Measurements from ENCODE around the gene SH2D2A.

DNA sequence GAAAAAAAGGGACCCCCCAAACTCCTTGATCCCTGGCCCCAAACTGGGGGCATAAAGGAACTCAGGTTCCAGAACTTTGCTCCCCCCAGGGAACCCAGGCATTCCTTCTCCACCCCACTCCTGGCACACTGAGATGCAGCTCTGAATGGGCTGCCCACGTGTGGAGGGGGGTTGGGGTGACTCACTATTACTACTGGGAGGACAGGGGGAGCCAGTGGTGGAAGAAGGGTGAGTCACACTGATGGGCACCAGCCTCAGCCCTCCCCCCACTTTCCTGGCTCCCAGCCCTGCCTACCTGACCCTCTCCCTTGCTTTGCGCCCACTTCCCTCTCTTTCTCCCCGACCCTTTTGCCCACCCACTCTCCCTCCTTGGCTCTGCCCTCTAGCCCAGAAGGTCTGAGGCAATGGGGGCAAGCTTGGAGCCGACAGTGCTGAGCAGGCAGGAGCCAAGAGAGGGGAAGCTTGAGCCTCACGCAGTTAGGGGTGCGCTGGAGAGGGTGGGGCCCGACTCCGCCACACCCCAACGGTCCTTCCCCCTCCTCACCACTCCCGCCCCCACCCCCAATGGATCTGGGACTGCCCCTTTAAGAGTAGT is 357 bp upstream of the LMNA start:
- RAMPAGE, total RNA = no peak

- RAMPAGE, total RNA = no peak
Measured at GRCh38 chr1:156134695-156135648, 18.4 kb upstream of the SEMA4A start.

- RAMPAGE, total RNA = no peak
Measured at GRCh38 chr1:156151338-156151672, 2.1 kb upstream of the SEMA4A start.

GRCh38 chr1:156210126-156210740 is 2.6 kb upstream of the PMF1 start:
- RAMPAGE, total RNA = no peak

DNA sequence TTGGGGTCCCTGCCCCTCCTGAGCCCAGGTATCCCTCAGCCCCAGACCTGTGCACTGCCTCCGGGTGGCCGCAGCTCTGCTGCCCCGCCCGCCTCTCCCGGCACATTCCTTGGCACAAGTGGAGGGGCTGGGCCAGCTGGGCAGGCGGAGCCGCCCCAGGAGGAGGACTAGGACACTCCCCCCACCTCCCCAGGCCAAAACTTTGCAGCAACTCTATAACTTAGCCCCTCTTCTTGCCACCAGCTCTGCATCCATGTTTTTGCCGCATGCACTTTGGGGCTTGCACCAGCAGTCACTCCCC is 608 bp downstream of the PAQR6 start:
- RAMPAGE, total RNA = no peak

DNA sequence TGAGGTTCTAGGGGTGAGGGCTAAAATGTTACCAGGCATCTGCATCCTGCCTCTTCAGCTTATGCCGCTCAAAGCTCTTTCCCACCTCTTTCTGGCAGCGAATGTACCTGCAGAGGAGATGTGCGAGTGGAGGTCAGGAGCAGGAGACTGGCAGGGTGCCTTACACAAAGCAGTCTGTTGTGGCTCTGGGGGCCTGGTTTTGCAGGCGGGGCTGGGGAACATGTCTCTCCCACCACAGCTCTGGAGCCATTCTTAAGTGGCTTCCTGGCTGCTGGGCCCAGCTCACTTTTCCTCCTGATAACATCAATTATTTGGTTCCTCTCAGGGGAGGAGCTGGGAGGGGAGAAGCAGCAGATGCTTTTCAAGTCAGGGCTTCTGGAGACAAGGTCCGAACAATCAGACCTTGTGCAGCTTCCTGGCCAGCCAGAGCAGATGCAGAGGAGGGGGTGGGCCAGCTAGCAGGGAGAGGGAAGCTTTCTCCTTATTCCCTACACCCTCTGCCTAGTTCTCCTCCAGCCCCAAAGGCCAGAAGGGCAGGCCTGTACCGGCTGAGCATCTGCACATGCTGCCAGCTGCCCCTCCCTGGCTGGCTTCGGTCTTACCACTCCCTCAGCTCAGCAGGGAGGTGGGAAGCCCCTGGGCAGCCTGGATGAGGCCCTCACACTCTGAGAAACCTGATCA is 3.7 kb upstream of the PAQR6 start:
- RAMPAGE, total RNA = no peak

DNA sequence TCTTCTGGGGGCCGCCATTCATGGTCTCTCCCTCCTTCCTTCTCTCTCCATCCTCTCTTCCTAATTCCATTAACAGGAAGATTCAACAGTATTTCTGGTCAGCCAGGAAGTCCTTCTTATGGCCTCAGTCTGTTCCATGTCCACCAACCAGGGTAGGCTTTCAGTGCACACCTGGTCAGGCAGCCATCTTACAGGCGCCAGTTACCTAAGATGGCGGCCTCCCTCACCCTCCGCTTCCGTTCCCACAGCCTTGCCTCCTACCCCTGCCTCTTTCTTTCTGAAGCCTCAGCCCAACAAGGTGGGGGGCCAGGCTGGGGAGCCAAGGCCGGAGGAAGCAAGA is 43.5 kb downstream of the RHBG start:
- RAMPAGE, total RNA = no peak

DNA sequence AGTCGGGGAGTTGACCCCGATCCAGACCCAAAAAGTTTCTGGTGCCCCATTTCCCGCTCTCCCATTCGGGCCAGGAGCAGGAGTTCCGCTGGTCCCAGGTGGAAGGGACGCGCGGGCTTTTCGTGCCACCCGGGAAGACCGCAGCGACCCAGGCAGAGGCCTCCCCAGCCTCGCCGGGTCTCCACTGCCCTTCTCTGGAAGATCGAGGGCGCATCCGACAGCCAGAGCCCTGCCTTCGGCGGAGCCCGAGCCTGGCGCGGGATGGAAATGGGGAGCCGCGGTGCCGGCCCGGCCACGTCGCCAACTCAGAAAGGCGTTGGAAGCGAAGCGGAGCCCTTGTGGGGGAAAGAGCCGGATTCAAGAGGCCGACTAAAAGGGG is 51.7 kb downstream of the RHBG start:
- RAMPAGE, total RNA = no peak

DNA sequence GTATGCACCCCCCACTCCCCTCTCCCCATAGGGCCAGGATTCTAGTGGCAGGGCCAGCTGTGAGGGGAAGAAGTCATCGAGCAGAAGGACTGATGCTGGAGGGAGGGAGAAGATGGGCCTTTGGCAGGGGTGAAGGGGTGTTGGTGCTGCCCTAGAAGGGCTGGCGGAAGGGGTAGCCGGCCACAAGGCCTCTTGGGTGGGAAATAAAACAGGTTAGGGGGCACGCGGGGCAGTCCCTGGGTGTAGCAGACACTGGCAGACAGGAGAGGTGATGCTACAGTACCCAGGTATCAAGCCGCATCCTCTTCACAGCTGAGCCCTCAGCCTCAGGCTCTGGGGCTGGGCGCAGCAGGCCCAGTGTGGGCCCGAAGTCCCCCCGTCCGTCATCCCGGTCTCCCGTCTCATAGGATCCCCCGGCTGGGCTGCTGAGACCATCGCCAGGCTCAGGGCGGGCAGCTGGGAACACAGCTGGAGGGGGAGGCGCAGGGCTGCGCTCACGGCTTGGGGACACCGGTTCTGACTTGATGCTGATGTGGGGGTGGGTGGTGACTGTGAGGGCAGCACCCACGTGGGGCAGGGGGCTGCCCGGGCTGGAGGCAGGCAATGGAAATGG is 32.8 kb downstream of the MEF2D start:
- RAMPAGE, total RNA = no peak

DNA sequence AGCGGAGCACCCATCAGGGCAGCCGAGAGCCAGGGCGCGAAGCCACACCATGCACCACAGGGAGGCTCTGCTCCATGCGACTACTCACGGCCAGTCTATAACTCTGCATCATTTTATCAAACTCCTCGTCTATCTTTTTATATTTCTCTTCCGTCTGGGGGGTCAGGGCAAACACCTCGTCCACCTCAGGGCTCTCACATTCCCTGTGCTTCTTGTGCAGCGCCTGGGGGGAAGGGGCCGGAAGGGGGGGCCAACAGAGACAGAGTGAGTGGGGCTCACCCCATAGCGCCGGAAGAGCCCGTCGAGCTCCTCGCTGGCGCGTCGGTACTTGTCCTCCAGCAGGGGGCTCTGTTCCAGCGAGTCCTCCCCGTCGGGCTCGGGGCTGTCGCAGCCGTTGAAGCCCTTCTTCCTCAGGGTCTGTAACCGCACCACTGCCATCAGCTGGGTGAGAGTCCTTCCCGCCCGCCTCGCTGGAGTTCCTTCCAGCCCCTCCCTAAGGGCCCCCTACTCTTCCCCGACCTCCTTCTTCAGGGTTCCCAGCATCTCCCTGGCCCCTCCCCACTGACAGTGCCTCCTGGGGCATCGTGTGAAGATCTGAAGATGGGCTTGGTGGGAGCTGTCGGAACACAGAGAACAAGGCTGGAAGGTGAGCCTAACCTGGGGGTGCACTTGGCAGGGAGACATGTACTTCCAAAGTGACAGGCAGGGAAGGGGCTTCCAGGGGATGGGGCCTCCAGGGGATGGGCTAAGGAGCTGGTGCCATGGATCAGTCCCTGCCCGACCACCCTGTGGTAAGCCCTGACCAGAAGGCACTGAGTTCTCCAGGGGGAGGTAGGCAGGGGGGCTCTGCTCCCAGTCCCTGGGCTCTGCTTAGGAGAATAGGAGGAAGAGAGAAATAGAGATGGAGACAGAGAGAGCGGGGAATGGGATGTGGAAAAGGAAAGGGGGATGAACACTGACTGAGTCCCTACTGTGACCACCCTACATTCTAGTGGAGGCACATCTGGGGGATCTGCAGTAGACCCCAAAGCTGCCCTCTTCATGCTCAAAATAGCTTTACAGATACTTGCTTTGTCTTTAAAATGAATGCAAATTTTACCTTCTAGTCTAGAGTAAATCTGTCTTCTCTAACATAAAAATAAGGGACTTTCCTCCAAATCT is 19.6 kb downstream of the MEF2D start:
- RAMPAGE, total RNA = no peak

DNA sequence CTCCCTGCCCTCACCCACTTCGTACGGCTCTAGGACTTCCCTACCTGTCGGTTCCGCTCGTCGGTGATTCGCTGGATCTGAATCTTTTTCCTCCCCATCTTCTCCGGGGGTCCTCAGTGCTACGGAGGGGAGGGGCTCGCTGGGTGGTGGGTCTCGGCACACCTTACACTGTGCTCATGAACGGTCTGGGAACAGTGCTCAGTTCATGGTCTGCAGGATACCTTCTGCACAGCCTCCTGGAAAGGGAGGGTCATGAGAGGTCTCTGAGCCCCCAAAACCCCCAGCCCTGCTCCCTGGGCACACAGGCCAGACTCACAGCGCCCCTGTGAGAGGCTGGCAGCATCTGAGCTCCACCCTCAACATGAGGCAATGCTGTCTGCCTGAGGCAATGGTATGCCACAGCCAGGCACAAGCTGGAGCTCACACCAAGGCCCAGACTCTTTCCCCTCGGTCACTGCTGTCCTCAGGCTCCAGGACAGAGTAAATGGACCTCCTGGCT is 17.3 kb downstream of the MEF2D start:
- RAMPAGE, total RNA = no peak

DNA sequence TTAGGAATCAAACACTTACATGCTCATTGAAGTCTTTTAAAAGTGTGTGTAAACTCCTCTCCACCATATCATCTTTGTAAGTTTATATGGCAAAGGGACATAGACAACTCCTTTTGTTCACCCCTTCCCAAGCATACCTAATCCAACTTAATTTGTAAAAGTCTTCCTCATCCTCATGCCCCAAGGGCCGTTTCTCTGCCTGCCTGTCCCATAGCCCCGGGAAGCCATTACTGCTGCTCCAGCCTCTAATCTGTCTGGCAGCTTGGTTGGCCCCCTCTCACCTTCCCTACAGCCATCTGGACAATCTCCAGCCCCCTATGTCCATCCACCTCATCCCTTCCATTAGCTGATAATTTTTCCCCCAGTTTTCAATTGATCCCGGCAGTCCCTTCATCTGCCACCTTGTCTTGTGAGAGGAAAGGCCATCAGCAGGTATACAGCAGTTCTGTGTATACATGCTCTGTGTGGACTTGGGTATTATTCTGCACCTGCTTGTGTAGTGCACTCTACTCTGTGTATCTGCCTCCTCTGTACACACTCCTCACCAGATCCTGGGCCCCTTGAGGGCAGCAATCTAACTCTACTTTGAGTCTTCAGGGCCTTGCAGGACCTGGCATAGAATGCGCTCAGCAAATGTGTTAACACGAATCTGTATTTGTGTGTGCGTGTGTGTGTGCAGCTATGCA is 3.6 kb upstream of the MEF2D start:
- RAMPAGE, total RNA = no peak

GRCh38 chr1:156562472-156563708 is 9.5 kb downstream of the IQGAP3 start:
- RAMPAGE, total RNA = no peak

DNA sequence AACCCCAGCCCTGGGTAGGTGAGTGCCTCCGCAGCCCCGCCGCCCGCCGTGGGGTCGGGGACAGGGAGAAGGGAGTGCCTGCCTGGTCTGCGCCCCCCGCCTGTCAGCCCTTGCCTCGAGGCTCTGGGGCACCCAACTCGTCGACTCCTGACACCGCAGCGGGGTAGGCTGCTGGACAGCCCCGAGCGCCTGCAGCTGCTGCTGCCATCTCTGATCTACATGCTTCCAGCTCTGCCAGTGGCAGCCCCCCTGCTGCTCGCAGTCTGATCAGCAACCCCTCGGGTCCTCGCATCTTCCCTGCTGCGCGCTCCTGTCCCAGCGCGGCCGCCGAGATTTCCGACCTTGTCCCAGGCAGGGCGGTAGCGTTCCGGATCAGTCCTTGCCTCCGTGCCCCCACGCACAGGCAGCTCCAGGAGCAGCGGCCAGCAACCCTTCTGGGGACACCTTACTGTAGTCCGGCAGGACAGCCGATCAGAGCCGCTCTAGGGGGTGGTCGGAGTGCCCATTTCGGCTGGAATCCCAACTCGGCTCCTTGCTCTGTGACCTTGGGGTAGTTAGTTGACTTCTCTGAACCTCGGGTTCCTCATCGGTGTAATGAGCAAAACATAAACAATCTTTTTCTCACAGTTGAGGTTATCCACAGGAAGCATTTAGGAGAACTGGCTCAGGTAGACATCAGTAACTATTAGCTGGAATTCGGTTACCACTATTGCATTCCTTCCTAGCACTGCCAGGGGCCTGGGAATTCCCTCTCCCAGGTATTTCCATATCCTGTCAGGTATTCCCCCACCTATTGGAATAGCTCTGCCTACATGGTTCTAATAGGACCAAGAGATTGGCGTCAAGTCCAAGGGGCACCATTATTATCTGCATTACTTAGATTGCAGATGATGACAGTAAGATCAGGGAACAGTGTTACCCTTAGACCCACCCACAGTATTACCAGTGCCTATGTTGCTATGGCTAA is 624 bp downstream of the BCAN start:
- RAMPAGE, total RNA = no peak

GRCh38 chr1:156645278-156646511 is 3.8 kb downstream of the BCAN start:
- RAMPAGE, total RNA = no peak

DNA sequence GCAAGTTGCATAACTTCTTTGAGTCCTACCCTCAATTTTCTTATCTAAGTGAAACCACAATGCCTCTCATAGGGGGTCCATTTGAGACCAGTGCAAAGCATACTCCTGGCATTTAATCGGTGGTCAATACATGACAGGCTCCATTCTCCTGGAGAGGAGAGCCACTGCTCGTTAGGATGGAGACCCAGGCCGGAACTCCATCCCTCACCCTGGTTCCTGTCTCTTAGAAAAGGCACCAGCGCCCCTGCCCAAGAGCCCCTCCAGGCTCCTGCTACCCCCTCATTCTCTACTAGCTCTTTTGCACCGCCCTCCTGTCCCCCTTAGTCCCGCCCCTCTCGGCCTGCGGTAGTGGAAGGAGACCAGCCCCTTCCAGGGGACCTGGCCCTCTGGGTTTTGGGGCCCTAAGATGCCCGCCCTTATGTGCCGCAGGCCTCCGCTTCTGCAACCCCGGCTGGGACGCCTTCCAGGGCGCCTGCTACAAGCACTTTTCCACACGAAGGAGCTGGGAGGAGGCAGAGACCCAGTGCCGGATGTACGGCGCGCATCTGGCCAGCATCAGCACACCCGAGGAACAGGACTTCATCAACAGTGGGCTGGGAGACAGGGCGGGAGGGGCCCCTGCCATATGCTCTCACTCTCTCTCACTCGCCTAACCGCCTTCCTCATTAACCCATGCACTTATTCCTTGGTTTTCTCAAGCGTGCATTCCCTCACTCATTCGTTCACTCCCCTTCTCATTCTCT is 14.8 kb downstream of the BCAN start:
- RAMPAGE, total RNA = no peak

- RAMPAGE, total RNA = no peak
Measured at GRCh38 chr1:156657252-156658325, 15.7 kb downstream of the BCAN start.

- RAMPAGE, total RNA = no peak
Measured at GRCh38 chr1:156670019-156670955, 6.9 kb downstream of the NES start.

DNA sequence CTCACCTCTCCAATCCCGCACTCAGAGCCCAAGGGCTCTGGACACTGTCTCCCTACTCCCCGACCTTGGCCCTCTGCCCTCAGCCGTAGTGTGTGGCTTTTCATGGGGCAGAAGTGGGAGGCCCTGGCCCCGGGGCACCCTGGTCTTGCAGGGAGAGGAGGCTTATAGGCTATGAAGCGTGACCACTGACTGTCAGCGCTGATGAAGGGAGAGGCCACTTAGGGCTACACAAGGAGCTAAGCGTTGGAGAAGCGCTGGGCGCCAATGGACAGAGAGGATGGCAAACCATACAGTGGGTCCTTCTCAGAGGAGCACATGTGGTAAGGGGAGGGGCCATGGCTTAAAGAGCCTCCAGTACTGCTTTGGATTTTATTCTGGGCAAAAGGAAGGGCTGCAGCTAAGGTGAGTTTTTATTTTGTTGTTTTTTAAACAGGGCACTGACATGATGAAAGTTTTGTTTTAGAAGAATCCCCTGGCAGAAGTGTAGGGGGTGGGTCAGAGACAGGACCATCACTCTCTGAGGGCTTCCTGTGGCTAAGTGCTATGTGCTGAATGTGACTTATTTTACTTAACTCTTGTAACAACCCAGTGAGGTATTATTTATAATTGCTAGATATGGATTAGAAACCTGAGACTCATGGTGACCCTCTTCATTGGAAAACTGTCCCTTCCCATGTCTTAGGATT is 7.8 kb downstream of the CRABP2 start:
- RAMPAGE, total RNA = no peak

DNA sequence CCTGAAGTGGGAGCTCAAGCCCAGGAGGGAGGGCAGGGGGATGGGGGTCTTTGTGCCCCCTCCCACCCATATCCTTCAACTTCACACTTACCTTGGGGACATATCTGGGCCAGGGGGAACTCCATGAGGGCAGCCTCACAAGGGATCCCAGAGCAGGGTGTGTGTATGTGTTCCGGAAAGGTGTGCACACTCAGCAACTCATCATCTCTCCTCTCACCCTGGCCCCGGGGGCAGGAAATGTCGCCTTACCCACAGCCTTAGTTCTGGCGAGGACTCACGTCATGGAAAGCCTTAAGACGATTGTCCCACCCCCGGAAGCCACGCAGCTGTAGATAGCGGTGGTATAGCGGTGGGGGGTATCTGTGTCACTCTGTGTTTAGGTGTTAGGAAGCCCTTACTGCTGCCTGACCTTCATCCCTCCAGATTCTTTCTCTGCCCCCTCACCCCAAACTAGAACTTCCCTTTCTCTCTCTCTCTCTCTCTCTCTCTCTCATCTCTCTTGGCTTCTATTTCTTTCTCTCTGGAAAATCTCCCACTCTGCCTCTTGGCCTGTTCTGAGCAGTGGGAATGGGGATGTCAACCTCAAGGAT is at the start of gene SH2D2A:
TSS of gene SH2D2A (minus strand) at position 265 of the 590 bp plus-strand sequence.
- RAMPAGE, total RNA = no peak